Heart (tissue), 3 donors: Measurements from ENCODE around the genes OTUB1, ENSG00000286264 and CATSPERZ.

GRCh38 chr11:63847297-63847745, 8.4 kb downstream of the MARK2 start:
- RAMPAGE, long total RNA, 2 experiments: no peak in any of the 2 experiments

DNA sequence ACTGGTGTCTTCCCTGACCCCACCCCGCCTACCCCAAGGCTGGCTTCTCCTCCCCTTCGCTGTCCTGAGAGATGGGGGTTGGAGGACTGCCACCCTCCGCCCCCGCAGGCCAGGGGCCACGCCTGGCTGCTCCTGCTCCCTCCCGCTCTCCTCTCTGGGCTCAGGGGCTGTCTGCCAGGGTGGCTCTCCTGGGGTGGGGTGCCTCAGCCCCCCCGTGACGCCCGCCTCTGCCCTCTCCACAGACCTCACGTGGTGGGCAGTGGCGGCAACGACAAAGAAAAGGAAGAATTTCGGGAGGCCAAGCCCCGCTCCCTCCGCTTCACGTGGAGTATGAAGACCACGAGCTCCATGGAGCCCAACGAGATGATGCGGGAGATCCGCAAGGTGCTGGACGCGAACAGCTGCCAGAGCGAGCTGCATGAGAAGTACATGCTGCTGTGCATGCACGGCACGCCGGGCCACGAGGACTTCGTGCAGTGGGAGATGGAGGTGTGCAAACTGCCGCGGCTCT, 8.3 kb downstream of the RCOR2 start:
- RAMPAGE, long total RNA, 2 experiments: no peak in any of the 2 experiments

DNA sequence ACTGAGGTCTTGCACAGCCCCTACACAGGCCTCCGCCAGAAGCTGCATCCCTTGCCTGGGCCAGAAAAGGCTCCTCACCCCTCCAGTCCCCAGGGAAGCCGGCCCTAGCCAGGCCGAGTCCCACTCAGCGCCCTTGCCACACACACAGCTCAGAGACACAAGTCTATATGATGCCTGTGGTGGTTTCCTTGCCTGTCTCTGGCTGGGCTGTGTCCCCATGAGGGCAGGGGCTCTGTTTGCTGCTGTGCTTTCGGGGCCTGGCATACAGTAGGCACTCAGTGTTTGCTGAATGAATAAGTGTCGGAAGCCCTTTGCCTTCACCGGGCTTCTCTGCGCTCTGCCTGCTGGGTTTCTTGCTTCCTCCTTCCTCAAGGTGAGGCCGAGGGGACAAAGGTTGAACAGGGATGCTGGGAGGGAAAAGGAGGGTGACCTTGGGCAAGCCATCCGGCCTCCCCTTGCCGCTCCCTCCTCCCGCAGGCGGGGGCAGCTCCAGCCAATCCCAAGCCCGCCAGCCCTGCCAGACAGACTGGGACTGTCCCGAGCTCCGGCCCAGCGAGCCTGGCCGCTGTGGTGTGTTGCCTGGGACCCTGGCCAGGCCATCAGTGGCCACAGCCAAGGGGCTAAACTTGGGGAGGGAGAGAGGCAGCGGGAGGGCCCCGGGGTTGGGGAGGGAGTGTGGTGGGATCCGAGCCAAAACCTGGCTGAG, 3.1 kb upstream of the RCOR2 start:
- RAMPAGE, long total RNA, 2 experiments: start-site peak on the minus strand in 1 of 2 experiments, centred at position 378 of the sequence, 10 reads per replicate

DNA sequence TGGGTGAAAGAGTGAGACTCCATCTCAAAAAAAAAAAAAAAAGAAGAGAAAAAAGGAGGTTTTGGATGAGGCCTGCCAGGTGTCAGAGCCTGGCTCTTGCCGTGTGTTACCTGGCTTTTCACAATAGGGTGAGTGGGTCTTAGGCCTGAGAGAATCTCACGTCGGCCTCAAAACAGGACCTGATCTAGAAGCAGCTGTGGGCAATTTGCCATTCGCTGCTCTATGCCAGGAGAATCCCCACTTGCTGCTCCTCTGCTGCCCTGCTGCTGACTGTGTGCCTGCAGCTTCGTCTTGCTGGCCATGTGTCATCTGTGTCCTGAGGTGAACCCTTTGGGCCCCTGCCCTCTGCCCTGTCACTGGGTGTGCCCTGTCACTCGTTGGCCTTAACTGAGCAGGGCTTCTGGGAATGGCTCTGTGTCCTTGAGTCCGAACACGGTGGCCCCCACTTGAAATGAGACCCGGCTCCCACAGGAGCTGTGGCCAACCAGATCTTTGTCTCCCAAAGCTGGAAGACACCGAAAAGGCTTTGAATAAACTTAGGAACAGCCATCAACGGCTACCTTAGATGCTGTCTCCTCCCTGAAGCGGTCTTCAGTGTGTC, 6.2 kb downstream of the NAA40 start:
- RAMPAGE, long total RNA, 2 experiments: no peak in any of the 2 experiments

DNA sequence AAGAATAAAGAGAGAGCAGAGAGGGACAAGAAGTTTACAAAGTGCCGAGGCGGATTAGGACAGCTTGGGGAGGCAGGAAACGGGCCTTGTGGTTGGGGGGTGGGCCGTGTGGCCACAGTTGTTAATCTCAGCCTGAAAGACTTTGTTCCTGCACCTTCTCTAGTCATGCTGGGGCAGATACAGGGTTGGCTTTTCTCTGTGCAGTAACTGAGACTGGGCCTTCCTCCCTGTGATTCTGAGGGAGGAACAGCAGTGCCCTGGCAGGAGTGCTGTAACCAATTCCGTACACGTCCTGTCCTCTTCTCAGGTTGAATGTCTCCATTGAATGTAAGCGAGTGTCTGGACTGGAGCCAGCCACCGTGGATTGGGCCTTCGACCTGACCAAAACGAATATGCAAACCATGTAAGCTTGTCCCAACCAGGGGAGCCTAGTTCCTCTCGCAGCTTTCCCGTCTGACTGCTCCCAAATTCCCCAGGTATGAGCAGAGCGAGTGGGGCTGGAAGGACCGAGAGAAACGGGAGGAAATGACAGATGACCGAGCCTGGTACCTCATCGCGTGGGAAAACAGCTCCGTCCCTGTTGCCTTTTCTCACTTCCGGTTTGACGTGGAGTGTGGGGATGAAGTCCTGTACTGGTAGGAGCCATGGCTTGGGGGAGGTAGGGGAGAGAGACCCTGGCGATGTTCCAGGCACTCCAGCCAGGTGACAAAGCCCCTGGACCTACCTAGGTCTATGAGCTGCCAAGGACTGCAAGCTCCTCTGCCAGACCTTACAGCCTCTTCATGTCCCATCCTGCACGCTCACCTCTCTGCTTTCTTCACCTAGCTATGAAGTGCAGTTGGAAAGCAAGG, 13.4 kb downstream of the NAA40 start:
- RAMPAGE, long total RNA, 2 experiments: no peak in any of the 2 experiments

DNA sequence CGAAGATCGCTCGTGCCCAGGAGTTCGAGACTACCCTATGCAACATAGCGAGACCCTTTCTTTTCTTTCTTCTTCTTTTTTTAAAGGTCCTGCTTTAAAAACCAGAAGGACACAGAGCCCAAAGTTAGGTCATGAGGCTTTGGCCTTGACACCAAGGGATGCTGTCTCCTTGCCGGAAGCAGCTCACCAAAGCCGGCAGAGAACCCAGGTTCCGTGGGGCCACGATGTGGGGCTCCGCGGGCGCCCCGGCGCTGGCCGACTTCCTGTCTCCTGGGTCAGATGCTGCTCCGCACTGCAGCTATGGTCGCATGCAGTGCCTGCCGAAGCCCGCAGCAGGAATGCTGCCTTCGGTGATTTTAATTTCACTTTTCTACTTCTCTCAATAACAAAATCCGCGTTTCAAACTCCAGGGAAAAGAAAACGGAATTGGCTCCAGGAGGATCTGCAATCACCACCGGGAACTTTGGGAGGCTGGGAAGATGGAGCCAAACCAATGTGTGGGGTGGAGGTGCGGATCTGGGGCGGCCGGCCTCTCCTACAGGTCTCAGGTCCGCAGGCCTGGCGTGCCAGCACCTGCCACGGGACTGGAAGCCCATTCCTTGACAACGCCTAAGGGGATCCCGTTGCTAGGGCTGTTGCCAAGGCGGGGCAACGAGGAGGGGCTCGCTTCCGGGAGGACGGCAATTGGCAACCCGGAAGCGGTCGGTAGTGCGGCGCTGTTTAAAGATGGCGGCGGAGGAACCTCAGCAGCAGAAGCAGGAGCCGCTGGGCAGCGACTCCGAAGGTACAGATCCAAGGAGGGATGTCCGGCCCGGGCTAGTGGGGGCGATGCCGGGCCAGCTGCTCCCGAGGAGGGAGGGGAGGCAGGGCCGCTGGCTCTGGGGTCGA, at the start of gene OTUB1:
TSS of gene OTUB1 (plus strand) at position 708 of the 888 bp plus-strand sequence.
- RAMPAGE, long total RNA, 2 experiments: start-site peak on the plus strand in 1 of 2 experiments, centred at position 716 of the sequence, 532 reads per replicate

- RAMPAGE, long total RNA, 2 experiments: no peak in any of the 2 experiments
Observed at GRCh38 chr11:64036212-64037393, 872 bp downstream of the FLRT1 start.

DNA sequence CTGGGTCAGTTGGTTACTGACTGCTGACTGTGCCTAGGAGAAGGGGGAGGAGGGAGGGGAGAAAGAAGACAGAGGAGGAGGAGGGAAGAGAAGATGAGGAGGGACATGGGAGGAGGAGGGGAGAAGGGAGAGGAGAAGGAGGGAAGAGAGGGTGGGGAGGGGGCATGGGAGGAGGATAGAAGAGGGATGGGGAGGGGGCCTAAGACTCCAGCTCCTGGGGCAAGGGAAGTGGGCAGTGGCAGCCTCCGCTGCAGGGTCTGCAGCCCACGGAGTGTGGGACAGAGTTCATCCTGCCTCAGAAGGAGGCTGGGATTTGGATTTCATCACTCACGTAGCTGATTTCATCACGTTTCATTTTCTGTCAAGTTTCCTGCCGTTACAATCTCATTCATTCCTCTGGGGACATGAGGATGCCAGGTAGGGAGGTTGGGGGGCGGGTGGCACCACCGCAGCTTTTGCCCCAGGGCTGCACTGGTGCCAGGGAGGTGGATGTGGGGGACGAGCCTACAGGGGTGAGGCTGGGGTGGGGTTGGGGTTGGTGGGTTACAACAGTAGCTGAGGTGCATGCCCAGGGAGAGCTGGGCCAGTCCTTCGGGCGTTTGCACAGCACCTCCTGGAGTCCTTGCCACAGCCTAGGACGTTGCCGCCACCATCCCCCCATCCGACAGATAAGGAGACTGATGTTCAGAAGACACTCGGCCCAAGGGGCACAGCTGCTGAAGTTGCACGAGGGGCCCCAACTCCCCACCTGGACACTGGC, 55.4 kb downstream of the FLRT1 start:
- RAMPAGE, long total RNA, 2 experiments: no peak in any of the 2 experiments

DNA sequence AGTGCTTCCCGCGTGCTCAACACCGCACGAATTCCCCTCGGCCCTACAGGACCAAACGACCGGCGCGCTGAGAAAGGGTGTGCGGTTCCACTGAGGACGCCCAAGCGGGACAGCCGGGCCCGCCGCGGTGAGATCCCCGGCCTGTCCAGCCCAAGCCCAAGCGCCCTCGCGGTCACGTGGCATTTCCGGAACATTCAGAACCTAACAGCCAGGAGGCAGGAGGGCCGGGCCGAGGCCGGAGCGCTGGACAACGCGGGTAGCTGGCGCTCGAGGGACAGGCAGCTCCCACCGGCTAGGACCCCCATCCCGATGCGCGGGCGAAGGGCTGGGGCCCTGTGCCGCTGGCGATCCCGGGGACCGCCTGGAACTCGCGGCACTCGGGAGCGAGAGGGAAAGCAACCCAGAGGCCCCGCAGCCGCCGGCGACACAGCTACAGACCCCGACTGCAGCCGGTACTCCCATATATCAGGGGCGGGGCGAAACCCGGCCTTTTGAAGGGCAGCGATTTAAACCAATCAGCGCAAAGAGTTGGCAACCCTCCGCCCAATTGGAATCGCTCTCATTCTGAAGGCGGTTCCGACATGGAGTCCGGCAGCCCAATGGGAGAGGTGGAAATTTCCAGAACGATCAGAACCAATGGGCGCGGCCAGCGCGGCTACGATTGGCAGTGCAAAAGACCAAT, 586 bp upstream of the STIP1 start:
- RAMPAGE, long total RNA, 2 experiments: start-site peak on the minus strand in 1 of 2 experiments, centred at position 453 of the sequence, 16 to 26 reads per replicate

DNA sequence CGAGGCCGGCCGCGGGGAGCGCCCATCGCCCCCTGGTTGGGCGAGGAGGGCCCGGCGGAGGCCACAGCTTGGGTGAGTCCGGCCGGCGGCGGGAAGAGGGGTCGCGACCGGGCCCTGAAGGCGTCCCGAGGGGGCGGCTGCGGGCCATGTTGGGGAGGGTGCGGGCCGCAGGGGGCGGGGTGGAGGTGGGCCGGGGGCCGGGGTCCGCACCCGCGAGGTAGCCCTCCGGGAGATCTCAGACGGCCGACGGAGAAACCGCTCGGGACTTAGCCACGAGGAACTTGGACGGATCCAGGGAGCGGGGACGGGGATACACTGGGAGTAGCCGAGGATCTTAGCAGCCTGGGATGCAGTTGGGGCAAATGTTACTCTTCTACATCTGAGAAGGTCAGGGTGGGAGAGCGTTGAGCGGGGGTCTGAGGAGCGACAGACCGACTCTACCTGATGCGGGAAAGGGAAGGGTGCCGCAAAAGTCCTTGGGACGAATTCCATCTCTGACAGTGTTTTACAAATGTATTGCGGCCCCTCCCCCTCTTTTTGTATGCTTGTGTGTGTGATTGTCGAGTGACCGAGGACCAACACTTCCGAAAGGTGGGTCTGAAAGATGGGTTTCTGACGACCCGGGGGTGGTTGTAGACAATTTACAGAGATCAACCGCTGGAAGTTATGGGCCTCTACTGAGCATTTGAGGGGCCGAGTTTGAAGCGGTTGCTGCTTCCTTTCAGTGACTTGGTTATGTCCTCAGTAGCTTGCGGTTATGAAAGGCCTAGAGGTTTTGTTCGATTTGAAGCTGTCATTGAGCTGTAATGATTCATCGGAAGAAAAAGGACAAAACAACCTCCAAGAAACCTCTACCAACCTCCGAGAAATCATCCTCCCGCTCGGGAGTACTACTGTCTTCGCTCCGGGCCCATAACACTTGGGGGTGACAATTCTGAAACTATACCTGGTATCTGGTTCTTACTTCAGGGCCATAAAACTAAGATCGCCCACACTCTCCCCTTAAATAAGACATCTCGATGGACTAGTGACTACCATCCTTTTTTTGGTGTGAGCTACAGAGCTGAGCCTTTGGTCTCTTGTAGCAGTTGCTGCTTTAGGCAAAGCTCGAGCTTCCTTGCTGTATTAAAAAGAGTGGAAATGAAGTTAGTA, 855 bp downstream of the STIP1 start:
- RAMPAGE, long total RNA, 2 experiments: no peak in any of the 2 experiments

- RAMPAGE, long total RNA, 2 experiments: no peak in any of the 2 experiments
Observed at GRCh38 chr11:64196886-64198207, 9.2 kb upstream of the FERMT3 start.

GRCh38 chr11:64210944-64211612, 4.6 kb downstream of the FERMT3 start:
- RAMPAGE, long total RNA, 2 experiments: no peak in any of the 2 experiments

DNA sequence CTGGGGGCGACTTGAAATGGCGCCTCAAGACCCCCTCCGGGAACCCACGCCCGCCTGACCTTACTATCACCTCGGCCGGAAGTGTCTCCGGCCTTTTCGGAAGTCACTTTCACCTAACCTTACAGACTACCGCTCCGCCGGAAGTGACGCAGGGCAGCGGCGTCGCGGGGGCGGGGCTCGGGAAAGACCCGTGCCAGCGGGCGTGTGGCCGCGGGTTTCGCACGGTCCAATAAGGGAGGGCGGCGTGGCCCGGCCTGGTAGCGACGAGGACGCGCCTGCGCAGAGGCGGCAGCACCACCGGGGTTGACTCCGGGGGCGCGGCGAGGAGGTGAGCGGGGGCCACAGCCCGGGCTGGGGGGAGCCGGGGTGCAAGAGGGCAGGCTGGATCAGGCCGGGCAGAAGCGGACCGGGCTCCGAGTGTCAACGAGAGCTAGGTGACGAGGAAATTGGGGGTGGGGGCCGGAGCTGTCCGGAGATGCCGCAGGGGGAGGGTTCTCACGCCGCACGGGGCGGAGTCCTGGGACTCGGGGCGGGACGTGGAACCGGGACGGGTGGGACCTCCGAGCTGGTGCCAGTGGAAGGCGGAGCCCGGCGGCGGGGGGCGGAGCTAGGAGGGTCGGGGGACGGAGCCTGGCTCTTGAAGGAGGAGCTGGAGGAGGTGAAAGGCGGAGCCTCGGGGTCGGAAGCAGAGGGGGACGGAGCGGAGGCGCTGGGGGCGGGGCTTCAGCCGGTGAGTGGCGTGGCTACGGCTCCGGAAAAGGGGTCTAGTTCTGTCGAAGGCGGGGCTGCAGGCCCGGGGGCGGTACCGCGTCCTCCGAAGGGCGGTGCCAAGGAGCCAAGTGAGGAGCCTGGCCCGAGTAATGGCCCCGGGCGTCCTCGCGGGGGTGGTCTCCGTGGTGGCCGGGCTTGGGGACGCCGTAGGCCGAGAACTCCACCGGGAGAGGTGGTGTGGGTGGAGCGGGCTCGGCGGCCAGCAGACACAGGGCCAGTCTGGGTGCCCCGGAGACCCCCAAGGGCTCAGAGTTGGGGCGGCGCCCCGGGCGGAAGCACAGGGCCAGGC, at the start of gene ENSG00000286264:
TSS of gene ENSG00000286264 (plus strand) at position 291 of the 1,060 bp plus-strand sequence.
- RAMPAGE, long total RNA, 2 experiments: start-site peak on the plus strand in 2 of 2 experiments, centred at positions 252 to 253 of the sequence, 2,391 to 6,323 reads per replicate; start-site peak on the minus strand in 1 of 2 experiments, centred at position 90 of the sequence, 37 reads per replicate

GRCh38 chr11:64246020-64246143, 861 bp downstream of the PPP1R14B start:
- RAMPAGE, long total RNA, 2 experiments: no peak in any of the 2 experiments

DNA sequence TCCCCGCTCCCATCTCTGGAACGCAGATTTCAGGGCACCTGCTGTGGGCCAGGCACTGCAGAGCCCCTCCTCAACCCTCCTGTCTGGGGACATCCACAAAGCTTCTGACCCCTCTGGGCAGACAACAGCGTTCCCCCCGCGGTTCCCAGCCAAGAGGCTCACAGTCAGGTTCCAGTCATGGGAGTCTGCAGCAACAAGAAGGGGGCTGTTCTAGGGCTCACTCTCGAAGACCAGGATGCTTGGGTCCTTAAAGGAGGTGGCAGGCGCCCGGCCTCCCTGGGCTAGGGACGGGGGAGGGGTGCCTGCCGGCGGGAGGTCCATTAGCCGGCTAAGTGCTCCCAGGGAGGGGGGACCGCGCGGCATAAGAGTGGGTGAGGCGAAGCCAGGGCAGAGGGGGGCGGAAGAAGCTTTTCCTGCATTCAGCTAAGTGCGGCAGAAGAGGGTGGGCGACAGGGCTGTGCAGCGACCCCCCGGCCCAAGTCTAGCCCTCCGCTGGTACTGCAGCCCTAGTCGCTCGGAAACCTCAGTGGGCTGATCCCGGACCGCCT, 556 bp upstream of the PLCB3 start:
- RAMPAGE, long total RNA, 2 experiments: no peak in any of the 2 experiments

DNA sequence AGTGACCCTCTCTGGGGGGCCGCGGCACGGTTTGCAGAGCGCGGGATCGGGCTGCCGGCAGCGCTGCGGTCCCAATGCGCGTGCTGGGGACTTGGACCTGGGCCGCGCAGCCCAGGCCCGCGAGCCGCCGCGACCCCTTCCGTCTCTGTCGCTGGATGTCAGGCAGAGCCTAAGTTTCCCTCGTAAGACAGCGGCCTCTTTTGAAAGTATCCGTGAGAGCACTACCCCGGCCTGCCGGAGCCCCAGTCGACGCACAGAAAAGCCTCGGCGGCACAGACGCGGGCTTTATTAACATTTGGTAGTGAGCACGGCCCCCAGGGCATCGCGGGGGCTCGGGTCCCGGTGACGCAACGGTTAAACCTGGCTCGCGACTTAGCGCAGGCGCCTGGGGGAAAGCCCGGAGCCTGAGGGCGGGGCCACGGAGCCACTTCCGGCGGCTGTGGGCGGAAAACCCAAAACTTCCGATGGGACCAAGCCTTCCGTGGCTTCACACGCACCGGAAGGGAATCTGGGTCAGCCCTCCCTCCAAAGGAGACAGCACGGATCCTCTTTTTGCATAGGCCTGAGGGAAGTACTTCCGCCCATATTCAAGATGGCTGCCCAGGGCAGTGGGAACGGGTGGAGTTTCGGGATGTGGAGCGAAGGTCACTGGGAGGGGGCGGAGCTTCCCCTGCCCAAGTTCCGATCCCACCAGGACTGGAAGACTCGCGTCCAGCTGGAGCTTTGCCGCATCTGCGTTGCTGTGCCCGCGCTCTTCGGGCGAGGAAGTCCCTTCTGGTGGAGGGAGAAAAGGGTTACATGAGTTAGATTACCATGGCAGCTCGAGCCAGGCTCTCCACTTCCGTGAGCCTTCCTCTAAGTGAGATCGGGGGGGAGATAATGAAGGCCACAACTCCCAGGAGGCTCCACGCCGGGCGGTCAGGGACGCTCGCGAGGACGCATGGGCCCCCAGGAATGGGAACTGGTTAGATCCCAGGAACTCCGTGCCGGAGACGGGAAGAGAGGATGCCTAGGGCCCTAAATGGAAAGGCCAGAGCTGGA, 14.6 kb downstream of the BAD start:
- RAMPAGE, long total RNA, 2 experiments: start-site peak on the plus strand in 2 of 2 experiments, centred at positions 717 to 957 of the sequence, 23 to 157 reads per replicate

DNA sequence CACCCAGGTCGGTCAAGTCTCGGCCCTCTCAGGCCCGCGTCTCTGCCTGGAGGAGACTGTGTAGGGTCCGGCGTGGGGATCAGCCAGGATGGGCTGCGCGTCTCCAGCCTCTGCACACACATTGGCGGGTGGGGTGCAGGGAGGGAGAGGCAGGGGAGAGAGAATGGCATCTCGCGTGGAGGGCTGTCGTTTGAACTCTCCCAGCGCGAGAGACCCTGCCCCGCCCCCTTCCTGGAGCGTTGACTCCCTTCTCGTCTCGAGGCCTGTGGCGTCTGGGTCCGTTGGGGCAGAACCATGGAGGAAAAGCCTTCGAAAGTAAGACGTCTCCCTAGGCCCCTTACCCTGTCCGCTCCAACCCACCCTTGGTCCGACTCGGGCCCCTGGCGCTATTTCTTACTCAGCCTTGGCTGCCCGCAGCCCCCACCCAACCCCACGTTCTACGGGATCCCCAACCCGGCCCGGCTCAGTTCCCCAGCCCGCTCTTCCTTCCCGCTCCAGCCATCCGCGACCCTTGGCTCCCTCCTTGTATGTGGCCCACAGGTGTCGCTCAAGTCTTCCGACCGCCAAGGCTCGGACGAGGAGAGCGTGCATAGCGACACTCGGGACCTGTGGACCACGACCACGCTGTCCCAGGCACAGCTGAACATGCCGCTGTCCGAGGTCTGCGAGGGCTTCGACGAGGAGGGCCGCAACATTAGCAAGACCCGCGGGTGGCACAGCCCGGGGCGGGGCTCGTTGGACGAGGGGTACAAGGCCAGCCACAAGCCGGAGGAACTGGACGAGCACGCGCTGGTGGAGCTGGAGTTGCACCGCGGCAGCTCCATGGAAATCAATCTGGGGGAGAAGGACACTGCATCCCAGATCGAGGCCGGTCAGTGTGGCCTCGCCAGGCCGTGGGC, at the start of gene CATSPERZ:
TSS of gene CATSPERZ (plus strand) at position 242 of the 899 bp plus-strand sequence.
- RAMPAGE, long total RNA, 2 experiments: no peak in any of the 2 experiments

DNA sequence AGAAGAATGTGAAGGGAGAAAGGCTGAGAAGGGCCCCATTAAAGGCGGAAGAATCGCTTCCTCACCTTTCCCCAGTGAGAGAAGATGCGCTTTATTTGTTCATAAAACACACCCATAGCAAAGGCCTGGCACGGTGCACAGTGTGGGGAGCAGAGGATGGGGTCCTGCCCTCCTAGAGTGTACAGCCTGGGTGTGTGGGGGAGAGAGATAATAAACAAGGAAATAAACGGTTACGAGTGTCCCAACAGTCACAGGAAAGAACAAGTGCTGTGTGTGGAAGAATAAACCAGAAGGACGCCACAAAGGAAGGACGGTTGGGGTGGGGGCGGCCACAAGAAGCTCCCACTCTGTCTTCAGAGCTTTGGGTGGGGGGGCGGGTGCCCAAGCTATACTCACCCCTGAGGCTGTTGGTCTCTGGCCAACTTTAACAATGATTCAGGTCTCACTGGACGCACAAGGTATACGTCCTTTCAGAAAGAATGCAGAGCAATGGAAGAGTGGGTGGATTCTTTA, 56.1 kb upstream of the SLC22A11 start:
- RAMPAGE, long total RNA, 2 experiments: no peak in any of the 2 experiments

DNA sequence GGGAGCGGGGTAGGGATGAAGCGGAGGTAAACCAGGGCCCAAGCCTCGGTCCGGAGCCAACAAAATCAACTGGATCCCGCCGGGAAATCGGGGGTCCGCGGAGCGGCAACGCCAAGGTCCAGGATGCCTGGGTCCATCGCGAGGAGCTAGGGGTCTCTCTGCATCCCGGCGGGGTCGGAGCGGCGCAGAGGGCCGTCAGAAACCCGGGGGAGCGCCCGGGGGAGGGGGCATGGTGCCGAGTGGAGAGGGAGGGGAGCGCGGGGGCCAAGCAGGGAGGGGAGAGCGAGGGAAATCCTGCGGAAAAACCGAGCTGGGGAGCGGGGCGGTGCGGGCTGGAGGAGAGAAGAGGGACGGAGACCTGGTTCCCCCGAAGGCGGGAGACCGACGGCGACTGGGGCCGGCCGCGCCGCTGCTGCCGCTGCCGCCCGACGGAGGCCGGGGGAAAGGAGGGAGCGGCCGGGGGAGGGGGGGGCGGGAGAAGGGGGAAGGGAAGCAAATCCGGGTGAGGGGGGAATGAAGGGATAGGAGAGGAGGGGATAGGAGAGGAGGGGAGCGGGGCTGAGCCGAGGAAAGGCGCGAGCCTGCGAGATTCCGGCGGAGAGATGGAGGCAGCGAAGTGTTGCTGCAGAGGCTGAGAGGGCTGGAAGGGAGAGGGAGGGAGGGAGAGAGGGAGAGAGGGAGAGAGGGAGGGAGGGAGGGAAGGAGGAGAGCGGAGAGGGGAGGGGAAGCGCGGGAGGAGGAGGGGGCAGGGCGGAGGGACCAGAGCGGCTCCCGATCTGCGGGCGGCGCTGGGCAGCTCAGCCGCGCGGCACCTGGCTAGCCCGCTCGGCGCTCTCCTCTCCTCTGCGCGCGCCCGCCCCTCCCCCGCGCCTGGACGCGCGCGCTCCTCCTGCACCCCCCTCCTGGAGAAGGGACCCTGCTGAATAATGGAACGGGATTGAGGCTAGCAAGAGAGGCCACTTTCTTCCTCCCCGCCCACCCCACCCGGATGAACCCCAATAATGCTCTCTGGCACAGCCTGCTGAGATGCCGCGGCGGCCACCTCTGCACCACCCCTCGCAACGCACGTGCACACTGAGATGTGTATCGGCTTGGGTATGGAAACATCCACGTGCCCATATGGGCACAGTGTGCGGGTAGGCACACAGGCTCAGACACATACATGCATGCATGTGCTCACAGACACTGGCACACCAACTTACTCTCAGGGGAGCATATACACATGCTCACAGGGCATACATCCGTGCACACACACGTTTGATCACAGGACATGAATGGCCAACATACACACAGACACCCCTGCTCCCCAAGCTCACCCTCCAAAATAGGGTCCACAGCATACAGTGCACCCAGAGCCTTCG, 52.4 kb downstream of the SLC22A12 start:
- RAMPAGE, long total RNA, 2 experiments: no peak in any of the 2 experiments

DNA sequence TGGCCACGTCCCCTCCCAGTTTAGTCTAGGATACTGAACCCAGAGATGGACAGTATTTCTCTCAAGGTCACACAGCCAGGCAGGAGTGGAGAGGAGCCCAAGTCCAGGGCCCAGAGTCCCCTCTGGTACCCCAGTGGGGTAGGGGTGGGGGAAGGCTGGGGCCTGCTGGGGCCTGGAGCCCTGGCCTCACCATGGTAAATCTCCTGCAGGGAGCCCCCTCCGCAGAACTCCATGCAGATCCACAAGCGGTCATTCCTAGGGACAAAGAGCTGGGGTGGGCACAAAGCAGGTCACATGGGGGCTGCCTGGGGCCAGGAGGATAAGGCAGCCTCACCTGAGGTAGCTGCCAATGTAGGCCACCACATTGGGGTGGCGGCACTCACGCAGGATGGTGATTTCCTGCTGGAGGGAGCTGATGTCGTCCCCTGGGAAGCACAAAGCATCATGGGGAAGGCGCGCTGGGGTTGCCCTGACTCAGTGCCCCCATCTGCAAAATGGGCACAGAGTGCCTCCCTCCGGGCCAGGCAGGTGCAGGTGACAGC, 714 bp downstream of the MAP4K2 start:
- RAMPAGE, long total RNA, 2 experiments: no peak in any of the 2 experiments